Kidney epithelial cell (primary cell): ENCODE results near the gene WDR17.

DNA sequence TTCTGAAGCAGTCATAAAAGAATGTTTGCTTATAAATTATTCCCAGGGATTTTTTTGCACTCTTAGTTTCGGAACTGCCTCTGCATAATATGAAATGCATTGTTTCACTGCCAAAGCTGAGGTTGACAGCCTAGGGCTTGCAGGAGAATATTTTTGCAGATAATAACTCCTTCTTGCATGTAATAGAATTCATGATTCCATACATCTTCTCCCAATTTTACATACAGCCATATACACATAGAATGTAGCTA is 339.7 kb upstream of the GALNTL6 start:
- RAMPAGE, long total RNA: no peak
- RRBS: no CpG with 5 or more reads among the region's 1 CpG

DNA sequence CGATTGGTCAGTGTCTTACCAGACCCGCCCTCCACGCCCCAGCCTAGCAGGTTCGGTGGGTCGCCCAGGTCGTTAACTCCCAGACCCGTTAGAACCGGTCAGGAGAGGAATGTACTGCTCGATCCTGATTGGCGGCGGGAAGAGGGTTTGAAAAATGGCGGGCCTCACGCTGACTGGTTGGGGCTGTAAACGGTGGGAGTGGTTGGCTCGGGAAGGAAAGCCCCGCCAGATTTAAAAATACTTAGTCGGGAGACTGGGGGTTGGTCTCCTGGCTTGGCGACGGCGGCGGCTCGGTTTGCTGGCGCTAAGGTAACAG is 313 bp upstream of the HMGB2 start:
- RAMPAGE, long total RNA: no peak
- RRBS: no CpG with 5 or more reads among the region's 23 CpGs

DNA sequence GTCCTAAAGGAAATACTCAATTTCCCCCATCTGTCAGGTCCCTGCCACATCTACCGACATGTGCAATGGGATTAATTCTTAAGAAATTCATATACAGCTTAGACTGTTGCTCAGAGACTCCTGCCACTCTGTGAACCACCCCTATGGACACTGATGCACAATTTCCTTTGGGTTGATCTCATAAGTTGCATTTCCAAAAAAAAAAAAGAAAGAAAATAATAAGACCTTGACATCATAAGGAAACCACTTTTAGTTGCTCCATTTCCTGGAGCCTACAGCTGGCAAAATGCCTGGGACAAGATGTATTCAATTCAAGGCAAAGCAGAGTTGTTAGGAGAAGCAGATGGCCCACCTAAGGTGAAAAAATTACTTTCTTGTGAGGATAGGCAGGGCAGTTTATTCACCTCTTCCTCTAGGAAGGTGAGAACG is 14.0 kb upstream of the SCRG1 start:
- RAMPAGE, long total RNA: no peak
- RRBS: no CpG with 5 or more reads among the region's 2 CpGs

GRCh38 chr4:173505824-173506351 is 24.1 kb downstream of the HAND2 start:
- RAMPAGE, long total RNA: no peak
- RRBS: no CpG with 5 or more reads among the region's 10 CpGs

GRCh38 chr4:173531608-173532117 is 1.6 kb upstream of the HAND2 start:
- RAMPAGE, long total RNA: no peak
- RRBS: no CpG with 5 or more reads among the region's 22 CpGs

GRCh38 chr4:173536375-173536719 is 6.3 kb upstream of the HAND2 start:
- RAMPAGE, long total RNA: no peak
- RRBS: no CpG with 5 or more reads among the region's 1 CpG

DNA sequence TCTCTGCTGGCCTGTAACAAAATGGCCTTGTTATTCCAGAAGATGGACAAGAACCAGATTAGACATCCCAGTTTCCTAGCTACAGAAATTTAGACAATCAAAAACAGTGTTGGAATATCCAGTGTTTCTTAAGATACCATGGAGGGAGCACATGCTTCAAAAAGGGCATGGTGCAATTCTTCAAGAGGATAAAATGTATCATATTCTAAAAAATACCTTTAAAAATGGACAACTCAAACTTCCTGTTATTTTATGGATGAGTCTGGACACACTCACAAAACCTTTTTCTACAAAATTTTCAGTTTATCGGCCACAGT is 294.4 kb downstream of the FBXO8 start:
- RAMPAGE, long total RNA: no peak
- RRBS: no CpG with 5 or more reads among the region's 1 CpG

DNA sequence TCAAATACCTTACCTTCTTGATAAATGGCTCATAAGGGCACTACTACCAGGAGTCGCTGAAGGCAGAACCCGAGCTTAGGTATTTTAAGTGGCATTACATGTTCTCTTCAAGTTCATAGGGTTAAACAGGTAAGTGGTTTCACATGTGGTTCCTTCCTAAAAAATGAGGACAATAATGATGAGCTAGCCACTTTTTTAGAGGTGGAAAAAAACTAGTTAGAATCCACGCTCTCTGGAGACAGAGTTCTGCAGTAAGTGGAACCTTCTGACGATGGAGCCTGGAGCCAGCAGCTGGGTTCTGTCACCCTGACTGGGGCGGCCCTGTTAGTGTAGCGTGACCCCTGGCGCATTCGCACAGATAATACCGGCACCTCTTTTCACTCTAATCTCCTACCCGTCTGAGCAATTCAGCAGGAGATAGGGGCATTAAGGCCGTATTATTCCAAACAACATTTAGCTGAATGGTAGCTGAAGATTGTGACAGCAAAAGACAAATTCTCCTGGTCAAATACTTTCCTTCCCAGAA is 292.7 kb downstream of the FBXO8 start:
- RAMPAGE, long total RNA: no peak
- RRBS: no CpG with 5 or more reads among the region's 11 CpGs

DNA sequence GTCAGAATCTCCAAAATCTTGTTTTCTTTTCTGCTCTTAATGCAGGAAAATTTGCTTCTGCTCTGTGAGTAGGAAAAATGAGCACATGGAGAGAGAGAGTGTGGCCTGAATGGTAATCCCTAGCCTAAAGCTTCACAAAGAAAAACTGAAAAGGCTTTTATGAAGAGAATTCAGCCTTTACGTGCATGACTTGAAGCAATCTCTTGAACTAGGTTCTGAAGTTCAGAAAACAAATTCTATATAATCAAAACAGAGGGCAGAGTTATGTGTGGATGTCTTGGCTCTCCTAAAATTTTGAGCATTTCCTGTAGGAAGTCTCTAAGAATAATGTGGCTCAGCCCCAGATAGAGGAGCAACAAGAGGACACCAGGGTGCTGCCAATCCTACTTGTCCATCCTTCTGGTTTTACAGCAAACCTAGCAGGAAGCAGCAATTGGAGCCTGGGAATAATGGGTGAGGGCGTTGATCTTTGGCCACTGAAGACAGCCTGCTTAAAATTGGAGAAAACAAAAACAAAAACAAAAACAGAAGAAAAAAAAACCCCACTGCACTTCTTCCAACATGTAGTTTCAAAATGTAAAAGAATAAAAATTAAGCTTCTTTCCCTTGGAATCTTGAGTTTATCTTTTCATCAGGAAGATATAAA is 130.8 kb downstream of the FBXO8 start:
- RAMPAGE, long total RNA: no peak
- RRBS: no CpG with 5 or more reads among the region's 2 CpGs

DNA sequence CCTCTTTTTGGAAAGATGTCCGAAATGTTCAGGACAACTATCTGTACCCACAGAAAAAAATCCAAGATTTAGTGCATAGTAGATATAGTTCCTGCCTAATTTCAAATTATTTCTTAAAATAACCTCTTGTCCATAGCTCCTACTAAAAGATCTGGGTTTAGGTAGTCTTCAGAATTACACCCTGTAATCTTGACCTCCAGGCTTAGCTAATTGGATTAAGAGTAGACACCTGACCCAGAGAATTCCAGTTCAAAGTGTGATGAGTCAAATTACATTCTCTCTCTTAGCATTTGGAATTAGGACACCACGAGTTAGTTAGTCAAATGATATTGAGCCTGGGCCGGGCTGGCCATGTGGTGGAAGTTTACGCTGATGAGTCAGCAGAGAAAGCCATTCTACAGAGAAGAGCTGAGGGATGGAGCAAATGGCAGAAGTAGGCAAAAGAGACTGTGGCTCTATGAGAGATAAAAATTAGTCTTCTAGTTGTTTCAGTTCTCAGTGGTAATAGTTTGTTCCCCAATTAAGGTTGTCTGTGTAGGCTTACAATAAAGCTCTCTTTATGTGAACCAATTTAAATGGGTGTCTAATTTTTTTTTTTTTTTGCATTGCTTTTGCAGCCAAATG is 31.0 kb downstream of the CEP44 start:
- RAMPAGE, long total RNA: no peak
- RRBS: no CpG with 5 or more reads among the region's 4 CpGs

- RAMPAGE, long total RNA: no peak
- RRBS: no CpG with 5 or more reads among the region's 2 CpGs
These were observed 15.8 kb upstream of the HPGD start for GRCh38 chr4:174538116-174538517.

- RAMPAGE, long total RNA: no peak
- RRBS: no CpG with 5 or more reads among the region's 2 CpGs
These were observed 66.5 kb upstream of the WDR17 start for GRCh38 chr4:175998851-175999749.

DNA sequence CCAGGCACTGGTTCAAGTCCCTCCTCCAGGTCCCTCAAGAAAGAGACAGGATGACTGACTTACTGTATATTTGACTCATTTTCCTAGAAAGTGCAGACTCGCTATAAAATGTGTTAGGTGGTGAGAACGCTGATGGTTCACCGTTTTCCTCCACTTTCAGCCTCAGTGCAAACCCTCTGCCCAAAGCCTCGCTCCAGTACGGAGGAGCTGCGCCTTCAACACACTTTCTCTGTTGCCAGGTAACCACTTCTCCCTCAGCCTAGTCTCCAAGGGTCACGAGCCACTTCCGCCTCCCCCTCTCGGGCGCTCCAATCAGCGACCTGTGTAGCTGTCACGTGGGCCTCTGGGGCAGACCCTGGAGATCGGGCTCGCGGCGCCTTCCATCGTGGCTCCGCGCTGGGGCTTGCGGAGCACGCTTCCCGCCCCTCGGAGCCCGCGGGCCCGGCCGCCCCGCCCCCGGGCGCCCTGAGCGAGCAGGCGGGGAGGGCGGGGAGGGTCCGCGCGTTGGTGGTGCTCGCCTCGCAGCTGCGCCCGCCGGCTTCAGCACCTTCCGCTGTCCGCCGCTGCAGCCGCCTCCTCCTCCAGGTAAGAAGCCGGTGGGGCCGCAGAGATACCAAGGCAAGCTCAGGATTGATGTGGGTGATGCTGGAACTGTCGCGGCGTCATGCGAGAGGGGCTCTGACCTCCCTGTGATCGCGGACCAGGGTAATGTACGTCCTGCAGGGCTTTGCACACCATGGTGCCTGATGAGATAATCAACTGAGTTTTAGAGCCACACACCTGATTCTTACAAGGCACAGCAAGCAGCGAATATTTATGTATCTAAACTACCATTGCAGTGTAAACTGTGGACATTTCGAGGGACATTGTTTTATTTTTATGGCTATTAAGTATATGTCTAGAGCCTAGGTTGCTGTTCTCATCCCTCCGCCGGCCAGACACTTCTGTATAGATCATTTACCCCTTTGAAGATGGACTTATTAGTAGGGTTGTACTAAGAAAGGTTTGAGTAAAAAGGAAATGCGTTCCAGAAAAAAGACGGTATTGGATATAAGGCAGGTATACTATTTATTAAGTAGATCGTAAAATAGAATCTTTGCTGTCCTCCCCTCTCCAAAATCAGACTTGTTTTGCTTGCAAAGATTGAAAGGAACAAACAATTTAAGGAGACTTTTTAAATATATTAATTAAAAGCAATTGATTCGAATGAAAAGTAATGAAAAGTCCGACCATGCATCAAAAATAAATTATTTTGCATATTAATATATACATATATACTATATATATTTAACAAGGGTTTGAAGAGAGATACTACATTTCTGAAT is at the start of gene WDR17:
TSS of gene WDR17 (plus strand) at position 347 of the 1,325 bp plus-strand sequence.
- RAMPAGE, long total RNA: no peak
- RRBS: 3% methylated on average over 16 of the region's 63 CpGs

- RAMPAGE, long total RNA: no peak
- RRBS: no CpG with 5 or more reads among the region's 8 CpGs
These were observed 31.6 kb downstream of the ASB5 start for GRCh38 chr4:176237306-176237926.

DNA sequence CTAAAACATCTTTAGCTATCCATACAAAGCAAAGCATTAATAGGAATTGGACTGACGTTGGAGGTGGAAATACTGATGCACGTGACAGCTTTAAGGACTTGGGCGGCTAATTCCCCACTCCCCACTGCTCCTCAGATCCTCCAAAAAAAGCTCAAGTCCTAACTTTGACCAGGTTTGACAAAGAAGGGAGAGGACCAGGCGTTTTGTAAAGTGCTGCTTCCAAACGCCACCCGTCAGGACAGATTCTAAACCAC is 490 bp upstream of the SPCS3 start:
- RAMPAGE, long total RNA: no peak
- RRBS: no CpG with 5 or more reads among the region's 6 CpGs

DNA sequence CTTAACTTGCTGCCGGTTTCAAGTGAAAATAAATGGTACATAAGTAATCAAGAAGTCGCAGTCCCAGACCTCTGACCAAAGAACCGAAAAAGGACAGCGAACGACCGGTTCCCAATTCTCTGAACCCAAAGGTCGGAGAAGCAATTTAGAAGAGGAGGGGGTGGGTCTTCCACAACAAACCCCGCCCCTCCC is 267 bp upstream of the SPCS3 start:
- RAMPAGE, long total RNA: no peak
- RRBS: 2% methylated on average over 5 of the region's 8 CpGs

- RAMPAGE, long total RNA: no peak
- RRBS: no CpG with 5 or more reads among the region's 2 CpGs
These were observed 2.8 kb downstream of the VEGFC start for GRCh38 chr4:176789912-176790404.

- RAMPAGE, long total RNA: no peak
- RRBS: no CpG with 5 or more reads among the region's 2 CpGs
These were observed 112.8 kb upstream of the VEGFC start for GRCh38 chr4:176905473-176905934.

GRCh38 chr4:177440930-177441781 is 1.1 kb downstream of the AGA start:
- RAMPAGE, long total RNA: no peak
- RRBS: no CpG with 5 or more reads among the region's 12 CpGs

- RAMPAGE, long total RNA: no peak
- RRBS: 1% methylated on average over 70 of the region's 138 CpGs
These were observed 2184.7 kb upstream of the TENM3 start for GRCh38 chr4:180058172-180059288.